Thyroid gland (tissue), 7 donors: ENCODE measurements around a stretch of chr1.

DNA sequence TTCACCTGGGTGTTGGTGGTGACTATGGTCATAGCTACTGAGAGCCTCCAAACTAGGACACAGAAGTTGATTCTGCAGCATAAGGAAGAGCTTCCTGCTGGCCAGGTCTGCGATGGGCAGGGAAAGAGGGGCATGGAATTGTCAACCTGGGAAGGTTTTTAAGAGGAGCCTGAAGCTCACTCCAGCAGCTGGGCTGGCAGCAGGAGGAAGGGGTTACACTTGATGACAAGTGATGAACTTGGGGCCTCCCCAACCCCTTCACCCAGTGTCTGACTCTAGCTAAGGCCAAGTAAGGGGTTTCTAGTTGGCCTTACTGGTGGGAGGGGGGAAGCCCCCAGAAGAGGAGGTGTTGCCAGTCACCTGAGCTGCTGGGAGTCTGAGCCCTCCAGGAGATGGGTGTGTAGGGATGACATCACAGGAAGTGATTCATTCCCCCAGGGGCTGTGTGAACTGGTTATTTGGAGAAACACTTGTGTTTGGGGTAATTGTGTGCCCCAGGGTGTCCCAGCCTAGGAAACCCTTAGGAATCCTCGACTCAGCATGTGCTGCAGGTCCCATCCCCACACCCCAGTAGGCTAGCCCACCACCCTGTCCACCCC, 3.0 kb downstream of the PADI1 start:
- PRO-cap, 2 experiments: no peak in any of the 2 experiments
- RAMPAGE, long total RNA, 5 experiments: no peak in any of the 5 experiments

DNA sequence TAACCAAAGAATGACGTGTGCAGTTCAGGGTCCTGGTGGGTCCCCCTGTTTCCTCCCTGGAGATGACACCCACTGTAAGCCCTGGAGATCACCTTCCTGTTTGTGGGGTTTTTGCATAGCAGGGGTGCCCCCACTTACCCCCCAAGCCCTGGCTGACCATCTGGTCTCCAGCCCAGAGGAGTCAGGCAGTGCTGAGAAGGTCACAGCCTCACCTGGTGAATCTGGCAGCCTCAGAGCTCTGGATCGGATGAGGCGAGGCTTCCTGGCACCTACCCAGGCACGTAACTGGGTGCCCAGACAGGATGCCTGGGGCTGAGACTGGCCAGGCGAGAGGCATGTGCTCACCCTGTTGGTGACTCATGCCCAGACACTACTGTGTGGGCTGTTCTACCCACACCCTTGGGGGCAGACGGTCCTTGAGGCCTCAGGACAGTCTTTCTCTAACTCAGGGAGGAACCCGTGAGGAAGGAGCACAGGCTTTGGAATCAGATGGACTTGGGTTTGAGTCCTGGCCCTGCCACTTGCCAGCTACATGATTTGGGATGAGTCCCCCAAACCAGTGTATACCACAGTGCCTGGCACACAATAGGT, 15.2 kb upstream of the PADI3 start:
- PRO-cap, 2 experiments: no peak in any of the 2 experiments
- RAMPAGE, long total RNA, 5 experiments: no peak in any of the 5 experiments

- PRO-cap, 2 experiments: peak in 1 of 2 experiments; most common plus-strand start chr1:17545558 (in 1); most common minus-strand start chr1:17545493 (in 1)
- RAMPAGE, long total RNA, 5 experiments: no peak in any of the 5 experiments
Observed at GRCh38 chr1:17545191-17545705, 5.8 kb downstream of the ARHGEF10L start.

DNA sequence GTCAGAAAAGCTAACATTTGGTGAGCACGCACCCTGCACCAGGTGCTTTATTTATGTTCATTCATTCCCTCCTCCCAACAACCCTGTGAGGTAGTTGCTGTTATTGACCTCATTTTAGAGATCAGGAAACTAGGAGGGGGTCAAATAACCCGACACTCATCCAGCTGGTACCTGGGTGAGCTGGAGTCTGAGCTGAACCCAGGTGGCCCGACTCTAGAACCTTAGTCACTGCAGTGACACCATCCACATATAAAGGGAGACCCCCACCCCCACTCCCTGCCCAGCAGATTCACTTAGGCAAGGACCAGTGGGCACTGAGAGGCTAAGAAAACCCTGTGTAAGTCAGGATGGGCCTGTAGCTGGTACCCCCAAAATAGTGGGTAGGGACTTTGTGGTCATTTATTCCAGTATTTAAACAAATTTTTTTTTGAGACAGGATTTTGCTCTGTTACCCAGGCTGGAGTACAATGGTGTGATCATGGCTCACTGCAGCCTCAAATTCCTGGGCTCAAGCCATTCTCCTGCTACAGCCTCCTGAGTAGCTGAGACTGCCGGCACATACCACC, 44.0 kb downstream of the ARHGEF10L start:
- PRO-cap, 2 experiments: no peak in any of the 2 experiments
- RAMPAGE, long total RNA, 5 experiments: no peak in any of the 5 experiments

GRCh38 chr1:17604966-17605363, 65.5 kb downstream of the ARHGEF10L start:
- PRO-cap, 2 experiments: no peak in any of the 2 experiments
- RAMPAGE, long total RNA, 5 experiments: no peak in any of the 5 experiments

GRCh38 chr1:17605364-17605561, 65.8 kb downstream of the ARHGEF10L start:
- PRO-cap, 2 experiments: no peak in any of the 2 experiments
- RAMPAGE, long total RNA, 5 experiments: no peak in any of the 5 experiments

- PRO-cap, 2 experiments: peak in 1 of 2 experiments; most common minus-strand start chr1:17631112 (in 1)
- RAMPAGE, long total RNA, 5 experiments: no peak in any of the 5 experiments
Observed at GRCh38 chr1:17630955-17631366, 91.5 kb downstream of the ARHGEF10L start.

- PRO-cap, 2 experiments: no peak in any of the 2 experiments
- RAMPAGE, long total RNA, 5 experiments: no peak in any of the 5 experiments
Observed at GRCh38 chr1:17654326-17655074, 100.6 kb upstream of the ACTL8 start.

DNA sequence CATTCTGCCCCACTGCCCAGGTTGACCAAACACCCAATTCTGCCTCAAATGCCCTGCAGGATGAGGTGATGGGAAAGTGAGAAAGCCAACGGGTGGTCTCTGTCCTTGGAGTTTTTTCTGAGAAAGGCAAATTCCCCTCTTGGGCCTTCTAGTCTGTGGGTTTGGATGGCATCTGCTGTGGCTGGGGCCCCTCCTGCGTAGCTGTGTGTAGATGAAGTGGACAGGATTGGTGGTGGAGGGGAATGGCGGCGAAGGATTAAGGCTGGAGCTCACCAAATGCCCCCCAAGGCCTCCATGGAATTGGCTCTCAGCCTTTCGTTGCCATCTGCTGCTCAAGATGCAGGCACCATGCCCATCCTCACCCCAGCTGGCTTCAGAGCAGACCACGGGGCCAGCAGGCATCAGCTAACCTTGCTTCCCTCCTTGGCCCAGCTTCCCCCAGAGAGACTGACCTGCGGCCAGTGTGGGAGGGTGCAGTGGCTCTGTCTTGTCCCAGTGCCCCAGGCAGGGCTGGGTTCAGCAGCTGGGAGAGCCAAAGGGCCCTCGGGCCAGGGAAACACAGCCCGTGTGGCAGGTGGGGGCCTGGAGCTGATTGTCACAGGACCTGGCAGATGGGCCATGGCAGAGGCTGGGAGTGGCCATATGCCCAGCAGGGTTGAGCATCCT, 66.9 kb upstream of the ACTL8 start:
- PRO-cap, 2 experiments: no peak in any of the 2 experiments
- RAMPAGE, long total RNA, 5 experiments: no peak in any of the 5 experiments

DNA sequence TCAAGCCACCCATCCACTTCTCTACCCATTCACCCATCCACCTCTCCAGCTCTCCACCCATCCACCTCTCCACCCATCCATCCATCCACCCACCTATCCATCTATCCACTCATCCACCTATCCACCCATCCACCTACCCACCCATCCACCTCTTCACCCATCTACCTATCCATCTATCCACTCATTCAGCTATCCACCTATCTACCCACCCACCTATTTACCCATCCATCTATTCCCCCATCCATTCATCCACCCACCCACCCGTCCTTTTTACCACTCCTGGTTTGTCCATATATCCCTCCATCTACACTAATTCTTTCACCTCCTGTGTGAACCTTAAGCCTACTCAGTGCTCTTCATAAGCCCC, 105.7 kb downstream of the ACTL8 start:
- PRO-cap, 2 experiments: no peak in any of the 2 experiments
- RAMPAGE, long total RNA, 5 experiments: no peak in any of the 5 experiments

- PRO-cap, 2 experiments: no peak in any of the 2 experiments
- RAMPAGE, long total RNA, 5 experiments: no peak in any of the 5 experiments
Observed at GRCh38 chr1:18938469-18938677, 18.1 kb downstream of the IFFO2 start.

GRCh38 chr1:18953513-18954365, 2.7 kb downstream of the IFFO2 start:
- PRO-cap, 2 experiments: no peak in any of the 2 experiments
- RAMPAGE, long total RNA, 5 experiments: no peak in any of the 5 experiments

DNA sequence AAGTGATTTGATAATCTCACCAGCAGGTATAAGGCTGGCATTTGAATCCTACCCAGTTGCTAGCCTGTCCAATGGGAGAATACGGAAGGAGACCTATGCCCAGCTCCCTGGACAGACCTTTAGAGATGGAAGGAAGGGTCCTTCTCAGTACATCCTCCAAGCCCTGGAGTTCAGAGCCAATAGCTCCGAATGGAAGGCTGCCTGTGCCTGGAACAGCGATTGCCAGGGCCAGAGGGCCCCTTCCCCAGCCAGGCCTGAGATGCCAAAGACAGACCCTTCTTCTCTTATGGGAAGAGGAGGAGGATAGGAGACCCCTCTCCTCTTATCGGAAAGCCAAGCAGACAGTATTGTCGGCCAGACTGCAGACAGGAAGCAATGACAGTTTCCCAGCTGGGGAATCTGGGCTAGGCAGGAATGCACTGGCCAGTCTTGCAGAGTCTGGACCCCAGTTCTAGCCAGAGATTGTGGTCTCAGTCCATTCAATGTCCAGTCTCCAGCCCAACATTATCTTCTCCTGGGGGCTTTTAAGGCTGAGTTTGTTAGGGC, 2.0 kb downstream of the IFFO2 start:
- PRO-cap, 2 experiments: peak in 1 of 2 experiments; most common plus-strand start position 448 of the sequence (in 1)
- RAMPAGE, long total RNA, 5 experiments: no peak in any of the 5 experiments

DNA sequence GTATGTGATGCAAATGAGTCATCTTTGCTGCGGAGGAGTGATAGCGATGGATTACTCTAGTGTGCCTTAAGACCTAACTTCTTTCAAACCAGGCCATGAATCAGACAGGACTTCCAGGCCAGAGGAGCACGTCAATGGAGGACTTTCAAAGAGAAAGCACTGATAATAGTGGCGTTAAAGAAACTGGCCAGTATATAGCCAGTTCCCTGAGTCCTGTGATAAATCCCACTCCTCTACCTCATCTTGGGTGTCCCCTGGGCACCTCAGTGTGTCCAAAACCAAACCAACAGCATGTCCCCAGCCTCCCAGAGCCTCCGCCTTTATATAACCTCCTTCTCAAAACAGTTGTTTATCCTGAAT, 47.0 kb upstream of the IFFO2 start:
- PRO-cap, 2 experiments: no peak in any of the 2 experiments
- RAMPAGE, long total RNA, 5 experiments: no peak in any of the 5 experiments

DNA sequence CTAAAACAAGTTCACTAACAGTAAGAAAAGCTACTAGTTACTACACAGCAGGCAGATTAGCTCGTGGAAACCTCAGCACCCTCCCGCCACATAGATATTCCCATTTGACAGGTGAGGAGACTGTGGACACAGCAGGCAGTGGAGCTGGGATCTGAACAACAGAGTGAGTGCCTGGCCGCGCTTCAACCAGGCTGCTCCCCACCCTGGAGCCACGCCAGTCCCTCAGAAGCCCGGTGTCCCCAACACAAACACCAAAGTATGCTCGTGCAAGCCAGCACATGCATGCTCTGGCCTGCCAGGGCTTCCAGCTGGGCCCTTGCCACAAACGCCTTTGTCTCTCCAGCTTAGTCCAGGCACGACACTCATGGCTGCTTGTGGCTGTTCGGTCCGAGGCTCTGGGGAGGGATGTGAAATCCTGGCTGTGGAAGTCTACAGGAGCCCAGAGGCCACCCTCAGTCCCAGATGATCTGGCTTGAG, 116.8 kb upstream of the IFFO2 start:
- PRO-cap, 2 experiments: no peak in any of the 2 experiments
- RAMPAGE, long total RNA, 5 experiments: no peak in any of the 5 experiments

DNA sequence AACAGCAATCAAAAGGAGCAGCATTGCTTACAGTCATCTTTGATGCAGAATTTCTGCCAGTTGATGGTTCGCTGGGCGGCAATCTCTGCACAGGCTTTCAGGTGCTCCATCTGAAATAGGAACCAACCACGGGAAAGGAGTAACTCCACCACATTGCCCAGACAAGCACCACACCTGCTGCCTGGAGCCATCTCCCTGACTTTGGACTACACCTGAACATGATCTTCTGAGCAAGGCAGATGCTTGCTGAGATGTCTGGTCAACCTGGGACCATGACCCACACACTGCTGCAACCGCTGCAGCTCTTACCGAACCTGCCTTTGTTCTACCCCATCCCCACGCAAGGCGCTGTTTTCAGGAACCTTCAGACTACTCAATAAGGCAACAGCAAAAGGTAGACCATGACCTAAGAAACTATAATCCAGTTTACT, 88.1 kb downstream of the UBR4 start:
- PRO-cap, 2 experiments: no peak in any of the 2 experiments
- RAMPAGE, long total RNA, 5 experiments: no peak in any of the 5 experiments

GRCh38 chr1:19122485-19123208, 87.4 kb downstream of the UBR4 start:
- PRO-cap, 2 experiments: no peak in any of the 2 experiments
- RAMPAGE, long total RNA, 5 experiments: no peak in any of the 5 experiments

- PRO-cap, 2 experiments: no peak in any of the 2 experiments
- RAMPAGE, long total RNA, 5 experiments: no peak in any of the 5 experiments
Observed at GRCh38 chr1:19127329-19128067, 82.6 kb downstream of the UBR4 start.

DNA sequence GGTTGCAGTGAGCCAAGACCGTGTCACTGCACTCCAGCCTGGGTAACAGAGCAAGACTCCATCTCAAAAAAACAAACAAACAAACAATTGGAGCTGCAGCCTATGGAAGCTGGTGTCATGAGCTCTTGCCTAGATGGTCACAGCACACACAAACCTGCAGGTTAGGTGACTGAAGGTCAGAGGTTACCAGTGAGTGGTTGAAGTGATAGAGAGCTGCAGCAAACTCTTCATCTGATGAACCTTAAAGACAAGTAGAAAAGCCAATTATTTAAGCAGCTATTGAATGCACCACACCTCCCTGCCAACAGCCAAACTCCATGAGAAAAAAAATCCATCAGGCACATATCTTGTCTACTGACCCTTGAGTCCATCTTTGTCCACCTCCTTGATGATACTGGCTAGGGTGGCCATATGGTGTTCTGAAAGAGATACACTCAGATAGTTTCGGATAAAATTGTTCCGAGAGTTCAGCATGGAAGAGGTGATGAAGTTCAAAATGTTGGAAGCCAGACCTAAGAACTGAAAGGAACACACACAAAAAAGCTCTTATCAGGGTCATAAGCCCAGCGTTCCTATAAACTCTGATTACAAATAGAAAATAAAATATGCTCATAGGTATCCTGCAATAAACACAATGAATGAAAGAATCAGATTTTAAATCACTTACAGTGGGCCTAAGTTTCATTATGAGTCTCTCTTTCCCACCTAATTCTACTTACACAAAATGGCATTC, 26.2 kb downstream of the UBR4 start:
- PRO-cap, 2 experiments: no peak in any of the 2 experiments
- RAMPAGE, long total RNA, 5 experiments: no peak in any of the 5 experiments

- PRO-cap, 2 experiments: no peak in any of the 2 experiments
- RAMPAGE, long total RNA, 5 experiments: no peak in any of the 5 experiments
Observed at GRCh38 chr1:19240327-19240711, 11.0 kb downstream of the EMC1 start.